ENCODE data around the gene RCL1.

DNA sequence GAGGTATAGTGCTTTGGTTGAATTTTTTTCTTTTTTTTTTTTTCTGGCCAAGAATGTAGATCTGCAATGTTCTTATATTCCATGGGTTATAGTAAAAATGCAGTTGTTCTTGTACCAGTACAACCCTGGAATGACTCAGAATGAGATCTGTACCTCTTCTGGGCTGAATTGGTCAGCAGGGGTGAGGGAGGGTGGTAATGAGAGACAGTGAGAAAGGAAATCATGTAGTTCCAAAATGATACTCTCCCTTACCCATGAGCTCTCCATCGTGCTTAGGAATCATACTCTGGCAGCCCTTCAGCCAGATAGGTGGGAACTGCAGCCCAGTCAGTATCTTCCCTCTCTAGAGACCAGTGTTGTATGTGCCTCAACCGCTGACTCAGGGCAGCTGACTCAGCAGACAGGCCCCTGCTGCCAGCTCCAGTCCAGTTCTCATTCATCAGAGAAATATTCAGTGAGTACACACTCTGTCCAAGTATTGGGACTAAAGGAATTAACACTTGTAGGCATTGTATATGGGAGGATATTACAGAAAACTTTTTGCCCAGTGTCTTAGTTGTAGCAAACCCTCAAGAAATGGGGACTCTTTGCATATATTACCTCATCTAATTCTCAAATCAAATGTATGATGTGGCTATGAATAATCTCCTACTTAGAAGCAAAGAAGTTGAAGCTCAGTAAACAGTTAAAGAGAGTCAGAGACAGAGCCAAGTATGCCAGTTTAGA, 2.3 kb upstream of the GLIS3 start:
- PRO-cap, result no peak
- RAMPAGE, long total RNA, 4 experiments, result no peak in any of the 4 experiments

DNA sequence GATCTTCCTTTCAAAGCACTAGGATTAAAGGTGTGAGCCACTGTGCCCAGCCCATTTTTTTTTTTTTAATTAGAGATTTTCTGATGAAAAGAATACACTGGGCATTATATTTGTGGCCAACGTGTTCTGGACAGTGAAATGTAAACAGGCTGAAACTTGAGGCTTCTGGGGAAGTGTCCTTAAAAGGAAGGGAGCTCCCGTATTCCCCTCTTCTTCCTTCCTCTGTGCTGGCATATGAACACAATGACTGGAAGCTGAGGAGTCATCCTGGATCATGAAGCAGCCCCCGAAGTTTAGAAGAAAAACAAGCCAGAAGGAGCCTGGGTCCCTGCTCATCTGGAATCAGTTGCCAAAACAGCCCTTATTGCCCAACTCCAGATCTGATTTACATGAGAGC, 65.5 kb upstream of the SLC1A1 start:
- PRO-cap, result no peak
- RAMPAGE, long total RNA, 4 experiments, result no peak in any of the 4 experiments

GRCh38 chr9:4553659-4554088, 63.4 kb downstream of the SLC1A1 start:
- PRO-cap, result no peak
- RAMPAGE, long total RNA, 4 experiments, result no peak in any of the 4 experiments

DNA sequence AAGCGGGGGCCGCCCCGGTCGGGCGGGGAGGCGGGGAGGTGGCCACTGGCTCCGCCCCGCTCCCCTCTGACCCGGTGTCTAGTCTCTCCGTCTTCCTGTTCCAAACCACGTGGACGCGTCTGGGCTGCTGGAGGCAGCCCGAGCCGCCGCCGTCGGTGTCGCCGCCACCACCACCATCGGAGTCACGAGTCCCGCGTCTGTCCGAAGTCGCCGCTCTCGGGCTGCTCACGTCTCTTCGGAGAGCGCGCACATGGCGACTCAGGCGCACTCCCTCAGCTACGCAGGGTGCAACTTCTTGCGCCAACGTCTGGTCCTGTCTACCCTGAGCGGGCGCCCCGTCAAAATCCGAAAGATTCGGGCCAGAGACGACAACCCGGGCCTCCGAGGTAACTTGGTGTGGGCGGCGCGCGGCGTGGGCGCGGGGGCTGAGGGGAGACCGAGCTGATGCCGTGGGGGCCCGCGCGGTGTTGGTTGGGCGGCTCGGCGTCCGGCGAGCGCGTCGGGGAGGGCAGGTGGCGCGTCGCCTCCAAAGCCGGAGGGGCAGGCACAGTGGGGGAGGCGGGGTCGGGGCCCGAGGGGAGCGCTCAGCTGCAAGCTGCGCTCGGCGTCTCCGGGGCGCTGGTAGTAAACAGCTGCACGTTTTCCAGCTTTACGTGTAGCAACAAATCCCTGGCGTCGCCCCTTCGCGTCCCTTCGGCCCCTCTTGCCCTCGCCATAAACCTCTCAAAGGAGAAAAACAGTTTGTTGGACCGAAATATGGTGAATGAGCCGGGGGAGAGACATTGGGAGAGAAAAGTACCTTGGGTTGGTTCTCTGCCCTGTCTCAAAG, at the start of gene RCL1:
RCL1 (plus strand) TSS at position 103 of the 829 bp plus-strand sequence.
- PRO-cap, result bidirectional peak, plus-strand start at position 103 of the sequence, minus-strand start outside the sequence; bidirectional peak, plus-strand start at position 564 of the sequence, minus-strand start at position 501 of the sequence
- RAMPAGE, long total RNA, 4 experiments, result start-site peak on the plus strand in 4 of 4 experiments, centred at positions 109 to 135 of the sequence, 26 to 56 reads per replicate

- PRO-cap, result no peak
- RAMPAGE, long total RNA, 4 experiments, result no peak in any of the 4 experiments
Observed at GRCh38 chr9:4827032-4827639, 34.4 kb downstream of the RCL1 start.

DNA sequence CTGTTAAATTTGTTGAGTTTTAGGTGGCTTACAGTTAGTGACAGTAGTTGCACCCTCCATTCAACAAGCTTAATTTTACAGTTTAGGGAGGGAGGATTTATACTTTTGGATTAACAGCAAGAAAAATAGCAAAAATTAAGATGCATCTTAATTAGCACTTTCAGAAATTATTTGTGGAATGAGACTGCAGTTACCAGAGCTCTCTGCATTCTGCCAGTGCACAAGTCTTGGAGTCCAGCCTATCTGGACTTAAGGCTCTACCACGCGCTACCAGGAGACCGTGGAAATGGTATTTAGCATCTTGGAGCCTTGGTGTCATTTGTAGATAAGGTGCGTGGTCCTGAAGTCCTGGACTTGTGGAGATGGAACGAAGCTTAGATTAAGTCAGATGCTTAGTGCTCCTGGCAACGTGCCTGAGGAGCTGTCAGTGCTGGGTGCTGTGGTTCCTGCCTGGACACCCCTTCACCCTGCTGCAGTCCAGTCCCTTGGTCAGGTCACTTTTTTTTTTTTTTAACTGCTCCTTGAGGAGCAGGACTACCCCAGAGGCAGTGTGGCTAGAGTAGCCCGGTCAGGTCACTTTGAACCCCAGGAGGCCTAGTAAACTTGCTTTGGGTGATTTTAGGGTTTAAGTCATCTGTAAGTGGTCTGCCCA, 59.7 kb downstream of the RCL1 start:
- PRO-cap, result no peak
- RAMPAGE, long total RNA, 4 experiments, result no peak in any of the 4 experiments

- PRO-cap, result no peak
- RAMPAGE, long total RNA, 4 experiments, result no peak in any of the 4 experiments
Observed at GRCh38 chr9:5134157-5134739, 51.2 kb downstream of the INSL6 start.

GRCh38 chr9:5558048-5558671, 47.8 kb downstream of the PDCD1LG2 start:
- PRO-cap, result no peak
- RAMPAGE, long total RNA, 4 experiments, result no peak in any of the 4 experiments

DNA sequence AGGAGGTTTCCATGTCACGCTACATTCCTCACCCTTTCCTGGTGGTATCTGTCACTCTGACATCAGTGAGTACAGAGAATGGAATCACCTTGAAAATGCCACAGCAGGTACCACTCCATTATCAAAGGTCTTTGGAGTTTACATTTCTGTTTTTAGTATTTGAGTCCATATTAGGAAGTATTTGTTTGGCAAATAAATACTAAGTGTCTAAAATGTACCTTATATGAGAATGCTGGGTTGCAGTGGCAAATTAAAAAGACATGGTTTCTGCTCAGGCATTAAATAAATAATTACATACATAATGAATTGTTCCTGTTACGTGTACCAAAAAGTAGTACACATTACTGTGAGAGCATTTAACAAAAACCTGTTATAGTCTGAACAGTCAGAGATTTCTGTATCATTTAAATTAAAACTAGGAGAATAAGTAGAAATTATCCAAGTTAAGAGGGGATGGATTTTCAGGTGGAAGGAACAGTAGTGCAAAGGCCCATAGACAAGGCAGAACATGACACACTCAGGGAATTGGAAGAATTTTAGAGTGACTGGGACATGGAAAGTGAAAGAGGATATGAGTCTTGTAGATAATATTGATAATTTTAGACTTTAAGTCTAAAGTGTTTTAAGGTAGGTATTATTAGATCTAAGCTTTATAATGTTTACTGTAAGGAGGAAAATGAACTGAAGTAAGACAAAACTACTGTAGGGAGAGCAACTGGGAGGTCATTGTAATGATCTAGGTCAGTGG, 75.4 kb downstream of the ERMP1 start:
- PRO-cap, result no peak
- RAMPAGE, long total RNA, 4 experiments, result no peak in any of the 4 experiments

DNA sequence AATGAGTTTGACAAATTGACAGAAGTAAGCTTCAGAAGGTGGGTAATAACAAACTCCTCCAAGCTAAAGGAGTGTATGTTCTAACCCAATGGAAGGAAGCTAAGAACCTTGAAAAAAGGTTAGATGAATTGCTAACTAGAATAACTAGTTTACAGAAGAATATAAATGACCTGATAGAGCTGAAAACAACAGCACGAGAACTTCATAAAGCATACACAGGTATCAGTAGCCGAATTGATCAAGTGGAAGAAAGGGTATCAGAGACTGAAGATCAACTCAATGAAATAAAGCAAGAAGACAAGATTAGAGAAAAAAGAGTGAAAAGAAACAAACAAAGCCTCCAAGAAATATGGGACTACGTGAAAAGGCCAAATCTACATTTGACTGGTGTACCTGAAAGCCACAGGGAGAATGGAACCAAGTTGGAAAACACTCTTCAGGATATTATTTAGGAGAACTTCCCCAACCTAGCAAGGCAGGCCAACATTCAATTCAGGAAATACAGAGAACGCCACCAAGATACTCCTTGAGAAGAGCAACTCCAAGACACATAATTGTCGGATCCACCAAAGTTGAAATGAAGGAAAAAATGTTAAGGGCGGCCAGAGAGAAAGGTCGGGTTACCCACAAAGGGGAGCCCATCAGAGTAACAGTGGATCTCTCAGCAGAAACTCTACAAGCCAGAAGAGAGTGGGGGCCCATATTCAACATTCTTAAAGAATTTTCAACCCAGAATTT, 52.1 kb downstream of the ERMP1 start:
- PRO-cap, result no peak
- RAMPAGE, long total RNA, 4 experiments, result no peak in any of the 4 experiments

- PRO-cap, result no peak
- RAMPAGE, long total RNA, 4 experiments, result no peak in any of the 4 experiments
Observed at GRCh38 chr9:5844544-5845120, 11.7 kb upstream of the ERMP1 start.

GRCh38 chr9:6217894-6218719, 2.5 kb downstream of the IL33 start:
- PRO-cap, result bidirectional peak, plus-strand start at chr9:6218284, minus-strand start at chr9:6218129; bidirectional peak, plus-strand start at chr9:6218545, minus-strand start at chr9:6218334
- RAMPAGE, long total RNA, 4 experiments, result no peak in any of the 4 experiments

DNA sequence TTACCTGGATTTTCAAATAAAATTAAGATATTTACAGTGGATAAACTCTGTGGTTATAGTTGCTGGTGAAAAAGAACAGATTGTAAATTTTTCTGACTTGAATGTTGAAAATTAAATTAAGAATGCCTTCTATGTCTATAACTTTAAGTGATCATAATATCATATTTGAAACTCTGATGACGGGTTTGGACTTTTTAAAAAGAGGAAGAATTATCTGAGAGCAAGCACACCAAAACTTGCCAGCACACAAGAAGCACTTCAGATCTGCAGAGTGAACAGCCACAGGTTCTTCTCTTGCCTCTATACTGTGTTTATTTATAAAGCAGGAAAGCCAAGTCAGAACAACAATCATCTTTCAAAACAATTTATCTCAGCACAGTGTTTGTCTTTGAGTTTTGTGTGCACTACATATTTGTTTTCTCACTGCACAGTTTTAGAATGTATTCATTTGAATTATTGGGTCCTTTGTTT, 17.8 kb upstream of the UHRF2 start:
- PRO-cap, result no peak
- RAMPAGE, long total RNA, 4 experiments, result no peak in any of the 4 experiments

GRCh38 chr9:6427600-6428004, 14.6 kb downstream of the UHRF2 start:
- PRO-cap, result no peak
- RAMPAGE, long total RNA, 4 experiments, result no peak in any of the 4 experiments

DNA sequence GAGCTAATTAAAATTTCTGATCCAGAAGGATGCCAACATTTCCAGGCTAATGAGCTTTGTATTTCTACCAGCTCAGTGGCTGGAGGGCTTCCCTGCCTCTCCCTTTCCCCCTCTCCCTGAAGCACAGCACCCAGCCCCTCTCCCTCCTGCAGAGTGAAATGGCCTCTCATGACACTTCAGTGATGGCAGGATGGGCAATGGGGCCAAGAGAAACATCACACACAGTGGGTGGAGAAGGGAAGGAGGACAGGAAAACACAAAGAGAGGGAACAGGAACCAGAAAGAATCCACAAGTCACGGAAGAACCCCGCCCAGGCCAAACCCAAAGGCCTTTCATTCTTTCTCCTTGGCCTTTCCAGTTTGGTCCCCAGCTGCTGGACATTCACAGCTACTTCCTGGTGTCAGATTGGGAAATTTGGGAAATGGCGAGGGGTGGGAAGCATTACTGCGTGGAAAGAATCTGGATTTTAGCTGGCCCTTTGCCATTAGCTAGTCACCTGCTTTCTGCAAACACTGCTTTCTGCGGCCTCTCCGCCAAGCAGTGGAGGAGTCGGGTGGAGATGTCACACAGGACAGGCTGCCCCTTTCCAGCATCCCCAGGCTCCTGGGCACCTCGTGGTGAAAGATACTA, 82.6 kb downstream of the GLDC start:
- PRO-cap, result no peak
- RAMPAGE, long total RNA, 4 experiments, result no peak in any of the 4 experiments

GRCh38 chr9:6566290-6566843, 79.2 kb downstream of the GLDC start:
- PRO-cap, result no peak
- RAMPAGE, long total RNA, 4 experiments, result no peak in any of the 4 experiments

- PRO-cap, result no peak
- RAMPAGE, long total RNA, 4 experiments, result no peak in any of the 4 experiments
Observed at GRCh38 chr9:6644540-6645013, 952 bp downstream of the GLDC start.

- PRO-cap, result bidirectional peak, plus-strand start at chr9:6681507, minus-strand start at chr9:6681228; bidirectional peak, plus-strand start at chr9:6681746, minus-strand start at chr9:6681629
- RAMPAGE, long total RNA, 4 experiments, result no peak in any of the 4 experiments
Observed at GRCh38 chr9:6681143-6681836, 35.8 kb upstream of the GLDC start.

GRCh38 chr9:6759287-6759725, 1.5 kb downstream of the KDM4C start:
- PRO-cap, result no peak
- RAMPAGE, long total RNA, 4 experiments, result no peak in any of the 4 experiments

GRCh38 chr9:7161331-7161755, 403.6 kb downstream of the KDM4C start:
- PRO-cap, result no peak
- RAMPAGE, long total RNA, 4 experiments, result no peak in any of the 4 experiments